H9 (cell line): ENCODE measurements around a stretch of chr20.

- PRO-cap: no peak
Measured at GRCh38 chr20:3935244-3935862, 46.2 kb downstream of the PANK2 start.

- PRO-cap: no peak
Measured at GRCh38 chr20:4200832-4201179, 48.3 kb downstream of the ADRA1D start.

GRCh38 chr20:4810455-4810865 lies 12.9 kb downstream of the RASSF2 start:
- PRO-cap: no peak

DNA sequence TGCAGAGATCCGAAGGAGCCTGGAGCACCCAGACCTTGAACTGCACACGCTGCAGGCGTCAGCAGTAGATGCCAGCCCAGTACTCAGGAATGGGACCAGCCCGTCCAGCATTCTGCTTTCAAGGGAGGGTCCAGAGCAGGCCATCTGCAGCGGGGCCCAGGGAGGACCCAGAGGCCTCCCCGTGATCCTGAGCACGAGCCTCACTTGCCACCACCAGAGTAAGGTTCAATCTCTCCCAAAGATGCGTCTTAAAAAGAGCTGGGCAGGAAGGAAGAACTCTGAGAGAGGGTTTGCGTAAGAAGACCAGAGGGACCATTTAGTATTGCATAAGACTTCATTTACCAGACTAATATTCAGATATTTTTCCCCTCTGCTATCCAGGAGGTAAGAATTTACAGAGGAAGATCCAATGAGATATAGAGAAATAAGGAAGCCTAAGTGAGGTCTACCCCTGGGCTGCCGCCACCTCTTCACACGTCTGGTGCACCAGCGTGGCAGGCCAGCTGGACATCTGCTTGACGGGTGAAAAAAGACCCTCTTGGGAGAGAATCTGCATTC lies 5.5 kb upstream of the RASSF2 start:
- PRO-cap: no peak

DNA sequence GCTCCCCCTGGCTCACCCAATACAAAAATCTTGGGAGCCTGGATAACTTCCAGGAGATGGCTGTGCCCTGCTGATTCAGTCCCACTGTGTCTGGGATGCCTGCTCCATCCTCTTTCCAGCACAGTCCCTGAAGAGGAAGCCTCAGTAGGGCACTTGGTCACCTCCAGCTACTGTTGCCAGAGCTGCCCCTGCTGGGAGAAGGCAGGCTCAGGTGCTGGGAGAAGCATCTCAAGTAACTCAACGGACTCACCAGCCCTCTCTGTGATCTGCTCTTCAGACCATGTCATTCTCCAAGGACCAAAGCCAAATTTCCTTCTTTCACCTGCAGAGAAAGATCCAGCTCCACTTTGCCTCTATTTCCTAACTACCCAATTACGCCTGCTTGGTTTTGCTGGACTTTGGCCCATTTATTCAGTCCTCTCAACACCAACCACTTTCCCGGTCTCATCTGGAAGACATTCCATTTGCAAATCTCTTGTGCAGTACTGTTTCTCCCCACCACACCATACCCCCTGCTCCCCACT lies 53.3 kb downstream of the SLC23A2 start:
- PRO-cap: no peak

DNA sequence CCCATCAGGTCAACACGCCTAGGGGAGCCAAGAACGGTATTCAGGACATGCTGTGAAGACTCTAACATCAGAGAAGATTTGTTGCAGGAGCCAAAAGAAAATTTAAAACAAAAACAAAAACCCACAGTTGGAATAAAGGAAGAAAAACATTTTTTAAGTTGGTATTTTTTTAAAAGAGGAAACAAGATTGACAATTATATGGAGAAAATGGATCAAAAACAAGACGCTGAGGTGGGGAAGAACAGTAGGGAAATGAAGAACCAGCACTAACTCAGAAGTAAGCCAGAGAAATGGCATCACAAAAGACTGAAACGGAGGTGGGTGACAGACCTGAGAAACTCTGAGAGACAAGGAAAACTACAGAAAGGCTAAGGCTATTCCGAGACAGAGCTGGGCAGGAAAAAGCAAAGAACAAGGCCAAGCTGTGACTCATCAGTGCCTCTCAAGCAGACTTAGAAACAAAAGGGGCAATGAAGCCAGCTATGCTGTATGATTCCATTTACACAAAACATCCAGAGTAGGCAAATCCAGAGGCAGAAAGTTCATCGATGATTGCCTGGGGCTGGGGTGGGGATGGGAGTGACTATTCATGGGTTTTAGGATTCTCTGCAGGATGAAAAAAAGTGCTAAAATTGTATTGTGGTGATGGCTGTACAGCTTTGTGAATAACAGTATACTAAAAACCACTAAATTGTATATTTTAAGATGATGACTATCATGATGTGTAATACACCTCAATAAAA lies 50.1 kb downstream of the SLC23A2 start:
- PRO-cap: no peak

DNA sequence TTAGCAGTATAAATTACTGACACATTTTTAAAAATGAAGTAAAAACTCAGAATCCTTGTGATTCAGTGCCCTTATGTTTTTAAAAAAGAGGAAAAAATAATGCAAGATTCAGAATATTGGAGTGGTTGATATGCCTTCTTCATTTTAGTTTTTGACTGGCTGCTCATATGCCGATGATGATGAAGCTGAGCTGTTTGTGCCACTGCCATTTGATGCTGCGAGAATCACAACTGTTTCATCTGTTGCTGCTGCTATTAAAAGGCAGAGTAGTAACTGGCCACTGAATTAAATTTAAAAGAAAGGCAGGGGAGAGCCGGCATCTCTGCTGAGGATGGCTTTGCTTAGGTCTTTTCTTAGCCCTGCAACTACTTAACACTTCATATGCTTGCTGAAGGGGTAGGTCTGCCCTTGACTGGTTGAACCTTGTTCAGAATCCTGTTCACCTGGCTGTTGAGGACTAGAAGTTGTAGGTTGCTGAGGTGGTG lies 33.1 kb downstream of the CDS2 start:
- PRO-cap: no peak

- PRO-cap: no peak
Measured at GRCh38 chr20:5192209-5192727, 65.5 kb downstream of the CDS2 start.

- PRO-cap: no peak
Measured at GRCh38 chr20:5645458-5646018, 34.7 kb upstream of the GPCPD1 start.

DNA sequence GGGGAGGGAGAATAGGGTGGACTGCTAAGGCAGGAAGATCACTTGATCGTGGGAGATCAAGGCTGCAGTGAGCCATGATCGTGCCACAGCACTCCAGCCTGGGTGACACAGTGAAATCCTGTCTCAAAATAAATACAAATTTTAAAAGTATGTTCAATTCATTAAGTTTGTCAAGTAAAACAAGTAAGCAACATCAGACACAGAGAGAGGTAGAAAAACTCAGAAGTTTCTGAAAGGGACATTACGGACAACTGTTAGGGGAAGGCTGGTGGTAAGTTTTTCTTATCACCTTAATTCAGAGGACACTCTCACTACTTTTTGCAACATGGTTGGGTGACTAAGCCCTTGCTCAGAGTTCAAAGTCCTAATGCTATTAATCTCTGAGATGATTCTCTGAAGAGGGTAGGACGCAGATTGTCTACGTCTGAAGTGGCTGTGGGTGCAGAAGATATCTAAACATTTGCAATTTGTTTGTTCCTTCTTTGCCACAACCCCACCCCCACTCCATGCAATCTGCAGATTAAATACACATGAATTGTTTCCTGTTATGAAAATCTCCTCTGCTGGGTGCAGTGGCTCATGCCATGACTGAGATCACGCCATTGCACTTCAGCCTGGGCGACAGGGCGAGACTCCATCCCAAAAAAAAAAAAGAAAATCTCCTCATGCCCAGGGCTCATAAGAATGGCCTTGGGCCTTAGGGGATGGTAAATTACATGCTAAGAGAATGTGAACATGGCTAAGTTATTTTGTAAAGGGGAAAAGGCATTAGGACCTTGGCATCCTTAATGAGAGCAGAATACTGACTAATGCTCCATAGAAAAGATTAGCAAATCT lies 12.9 kb upstream of the SHLD1 start:
- PRO-cap: no peak

DNA sequence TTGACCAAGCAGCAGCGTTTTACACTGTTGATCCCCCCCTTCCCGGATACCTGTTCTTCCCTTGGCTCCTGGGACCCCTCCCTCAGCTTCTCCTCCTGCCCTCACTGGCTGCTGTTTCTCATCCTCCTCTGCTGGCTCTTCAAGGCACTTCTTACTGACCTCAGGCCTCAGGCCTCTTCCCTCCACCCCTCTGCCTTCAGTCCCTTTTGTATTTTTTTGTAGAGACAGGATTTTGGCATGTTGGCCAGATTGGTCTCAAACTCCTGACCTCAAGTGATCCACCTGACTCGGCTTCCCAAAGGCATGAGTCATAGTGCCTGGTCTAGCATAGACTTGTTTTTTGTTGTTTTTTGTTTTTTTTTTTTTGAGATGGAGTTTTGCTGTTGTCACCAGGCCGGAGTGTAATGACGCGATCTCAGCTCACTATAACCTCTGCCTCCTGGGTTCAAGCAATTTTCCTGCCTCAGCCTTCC lies 72.9 kb downstream of the SHLD1 start:
- PRO-cap: unidirectional peak, minus-strand start at position 179 of the sequence

DNA sequence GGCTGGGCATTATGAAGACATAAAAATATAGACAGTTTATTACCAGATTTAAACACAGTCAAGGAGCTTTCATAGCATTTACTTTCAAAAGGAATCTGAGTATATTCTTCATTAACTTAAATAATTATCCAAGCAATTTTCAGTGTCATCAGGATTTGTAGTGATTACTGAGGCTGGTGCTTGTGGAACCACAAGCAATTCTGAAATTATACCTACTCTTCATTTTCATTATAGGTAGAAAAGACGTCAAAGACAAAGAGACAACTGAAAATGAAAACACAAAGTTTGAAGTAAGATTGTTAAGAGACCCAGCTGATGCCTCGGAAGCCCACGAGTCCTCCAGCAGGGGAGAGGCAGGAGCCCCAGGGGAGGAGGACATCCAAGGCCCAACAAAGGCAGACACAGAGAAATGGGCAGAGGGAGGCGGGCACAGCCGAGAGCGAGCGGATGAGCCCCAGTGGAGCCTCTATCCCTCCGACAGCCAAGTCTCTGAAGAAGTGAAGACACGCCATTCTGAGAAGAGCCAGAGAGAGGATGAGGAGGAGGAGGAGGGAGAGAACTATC lies 10.9 kb downstream of the CHGB start:
- PRO-cap: no peak

- PRO-cap: no peak
Measured at GRCh38 chr20:5958275-5958979, 8.0 kb downstream of the MCM8 start.

- PRO-cap: no peak
Measured at GRCh38 chr20:6007001-6007534, 1.1 kb downstream of the CRLS1 start.

GRCh38 chr20:6027826-6029080 lies 22.3 kb downstream of the CRLS1 start:
- PRO-cap: no peak

DNA sequence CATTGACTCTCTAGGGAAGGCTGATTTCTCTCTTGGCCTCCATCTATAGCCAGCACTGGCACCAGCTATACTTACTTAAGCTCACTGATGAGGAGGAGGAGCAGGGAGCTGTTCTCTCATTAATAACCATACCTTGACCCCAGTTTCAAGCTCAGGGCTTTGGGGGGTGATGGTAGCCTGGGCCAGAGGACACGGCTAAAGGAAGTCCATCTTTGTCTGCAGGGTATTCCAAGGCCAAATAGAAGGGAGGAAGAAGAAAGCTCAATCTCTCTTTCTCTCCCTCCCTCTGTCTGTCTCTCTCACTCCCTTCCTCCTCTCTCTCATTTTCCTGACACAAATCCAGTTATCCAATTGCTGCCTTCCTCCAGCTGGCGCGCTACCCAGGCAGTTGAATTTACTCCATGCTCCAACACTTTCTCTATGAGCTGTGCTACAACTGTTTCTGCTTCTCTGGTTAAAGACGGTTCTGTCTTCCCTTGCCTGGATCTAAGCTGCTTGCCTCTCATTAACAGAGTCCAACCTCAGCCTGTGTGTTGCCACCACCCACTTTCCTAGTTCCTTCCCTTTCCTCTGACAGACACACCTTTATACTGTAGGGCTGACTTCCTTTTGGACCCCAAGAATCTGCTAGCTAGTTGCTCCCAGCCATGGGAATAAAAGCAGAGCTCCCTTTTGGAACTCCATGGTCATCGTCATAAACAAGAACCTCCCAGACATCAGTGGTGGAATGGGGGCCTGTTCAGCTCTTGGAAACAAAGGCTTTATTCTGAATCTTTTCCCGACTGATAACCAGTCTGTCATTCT lies 31.6 kb upstream of the BMP2 start:
- PRO-cap: no peak

DNA sequence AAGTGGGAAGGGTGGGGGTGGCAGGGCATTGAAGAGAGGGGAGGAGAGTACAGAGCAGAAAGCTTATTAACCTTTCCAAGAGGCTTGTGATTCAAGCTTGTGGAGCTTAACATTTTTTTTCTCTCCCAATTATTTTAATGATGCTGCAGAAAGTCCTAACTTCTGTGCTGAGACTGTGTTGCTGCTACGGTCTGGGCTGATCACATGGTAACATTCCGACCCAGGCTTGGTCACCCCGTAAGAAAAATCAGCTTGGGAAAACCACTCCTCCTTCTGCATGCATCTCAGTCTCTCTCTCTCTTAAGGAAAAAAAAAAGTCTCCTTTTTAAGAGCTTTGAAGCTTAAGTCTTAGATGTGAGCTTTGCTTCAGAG lies 31.1 kb upstream of the BMP2 start:
- PRO-cap: no peak

DNA sequence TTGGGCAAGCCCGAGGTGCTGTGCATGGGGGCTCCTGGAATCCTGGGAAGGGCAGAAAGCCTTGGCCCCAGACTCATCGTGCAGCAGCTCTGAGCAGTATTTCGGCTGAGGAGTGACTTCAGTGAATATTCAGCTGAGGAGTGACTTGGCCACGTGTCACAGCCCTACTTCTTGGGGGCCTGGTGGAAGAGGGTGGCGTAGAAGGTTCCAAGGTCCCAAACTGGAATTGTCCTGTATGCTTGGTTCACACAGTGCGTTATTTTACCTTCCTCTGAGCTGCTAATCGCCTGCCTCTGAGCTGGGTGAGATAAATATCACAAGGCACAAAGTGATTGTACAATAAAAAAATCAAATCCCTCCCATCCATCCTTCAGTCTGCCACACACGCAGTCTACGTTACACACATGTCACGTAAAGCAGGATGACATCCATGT lies 961 bp upstream of the BMP2 start:
- PRO-cap: no peak

- PRO-cap: no peak
Measured at GRCh38 chr20:6769879-6770440, 2.5 kb downstream of the BMP2 start.

- PRO-cap: no peak
Measured at GRCh38 chr20:7987026-7987497, 32.5 kb downstream of the TMX4 start.